AG09309 (cell line): ENCODE measurements around the gene C5orf47.

DNA sequence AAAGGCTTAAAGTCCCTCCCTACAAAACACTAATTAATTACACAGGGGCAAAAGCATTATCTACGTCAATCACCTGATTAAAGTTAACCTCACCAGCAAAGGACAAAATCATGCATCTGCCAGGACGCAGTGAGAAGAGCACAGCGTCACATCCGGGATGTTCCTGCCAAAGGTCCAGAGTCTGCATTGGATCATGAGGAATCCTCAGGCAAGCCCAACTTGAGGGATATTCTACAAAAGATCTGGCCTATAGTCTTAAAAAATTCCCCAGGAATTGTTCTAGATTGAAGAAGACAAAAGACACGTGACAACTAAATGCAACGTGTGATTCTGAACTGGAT lies 15.7 kb downstream of the BOD1 start:
- RRBS, result no CpG with 5 or more reads among the region's 6 CpGs

- RRBS, result no CpG with 5 or more reads among the region's 8 CpGs
These were observed 7.3 kb downstream of the BOD1 start for GRCh38 chr5:173609136-173609600.

- RRBS, result no CpG with 5 or more reads among the region's 13 CpGs
These were observed 11.5 kb upstream of the BOD1 start for GRCh38 chr5:173627850-173628510.

DNA sequence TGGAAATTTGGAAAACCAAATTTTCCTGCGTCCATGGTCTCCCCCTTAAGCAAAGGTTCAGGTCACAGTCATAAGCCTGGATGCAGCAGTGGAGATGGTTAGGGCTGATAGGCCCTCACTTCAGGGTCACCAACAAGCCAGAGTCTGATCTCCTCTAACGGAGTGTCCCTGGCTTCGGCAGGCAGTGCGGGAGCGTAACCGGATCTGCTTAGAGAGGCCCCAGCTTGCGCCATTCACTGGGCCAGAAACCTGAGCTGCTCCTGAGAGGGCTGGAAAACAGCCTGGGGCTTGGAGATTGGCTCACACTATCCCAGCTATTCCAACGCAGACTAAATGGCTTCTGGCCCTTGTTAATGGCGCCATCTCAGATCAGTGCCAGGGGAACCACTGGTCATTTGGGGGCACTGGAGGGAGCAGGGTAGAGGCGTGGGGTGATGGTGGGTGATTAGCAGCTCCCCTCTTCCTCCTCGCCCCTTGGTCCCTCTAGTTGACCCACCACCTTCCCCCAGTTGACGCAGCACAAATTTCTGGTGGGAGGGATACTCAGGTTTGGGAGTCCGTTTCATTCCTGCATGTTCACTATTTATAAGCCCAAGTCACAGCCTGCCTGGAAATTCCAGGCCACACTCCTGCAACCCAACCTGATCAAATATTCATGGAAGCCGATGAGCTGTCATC lies 134.7 kb upstream of the CPEB4 start:
- RRBS, result no CpG with 5 or more reads among the region's 14 CpGs

DNA sequence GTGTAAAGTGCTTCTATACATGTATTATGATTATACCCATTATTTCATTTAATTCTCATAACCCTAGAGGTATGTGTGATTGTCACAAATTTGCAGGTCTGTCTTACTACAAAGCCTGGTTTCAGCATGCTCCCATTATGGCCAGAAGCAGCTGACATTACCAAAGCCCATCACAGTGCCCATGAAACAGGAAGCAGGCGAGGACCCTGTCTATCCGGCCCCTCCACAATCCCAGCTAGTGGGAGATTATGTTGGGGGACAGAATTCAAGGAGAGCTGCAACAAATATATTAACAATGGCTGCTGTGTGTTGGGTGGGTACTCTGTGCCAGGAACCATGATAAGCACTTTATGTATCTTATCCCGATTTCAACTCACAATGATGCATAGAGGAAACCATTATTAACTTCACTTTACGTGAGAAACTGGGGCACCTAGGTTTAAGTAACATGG lies 22.5 kb upstream of the CPEB4 start:
- RRBS, result no CpG with 5 or more reads among the region's 4 CpGs

GRCh38 chr5:173920927-173921827 lies 33.0 kb downstream of the CPEB4 start:
- RRBS, result no CpG with 5 or more reads among the region's 4 CpGs

- RRBS, result 94% methylated on average over 6 of the region's 59 CpGs
These were observed at the start of gene C5orf47 for GRCh38 chr5:173989102-173989728. C5orf47 (plus strand) TSS chr5:173989170.

DNA sequence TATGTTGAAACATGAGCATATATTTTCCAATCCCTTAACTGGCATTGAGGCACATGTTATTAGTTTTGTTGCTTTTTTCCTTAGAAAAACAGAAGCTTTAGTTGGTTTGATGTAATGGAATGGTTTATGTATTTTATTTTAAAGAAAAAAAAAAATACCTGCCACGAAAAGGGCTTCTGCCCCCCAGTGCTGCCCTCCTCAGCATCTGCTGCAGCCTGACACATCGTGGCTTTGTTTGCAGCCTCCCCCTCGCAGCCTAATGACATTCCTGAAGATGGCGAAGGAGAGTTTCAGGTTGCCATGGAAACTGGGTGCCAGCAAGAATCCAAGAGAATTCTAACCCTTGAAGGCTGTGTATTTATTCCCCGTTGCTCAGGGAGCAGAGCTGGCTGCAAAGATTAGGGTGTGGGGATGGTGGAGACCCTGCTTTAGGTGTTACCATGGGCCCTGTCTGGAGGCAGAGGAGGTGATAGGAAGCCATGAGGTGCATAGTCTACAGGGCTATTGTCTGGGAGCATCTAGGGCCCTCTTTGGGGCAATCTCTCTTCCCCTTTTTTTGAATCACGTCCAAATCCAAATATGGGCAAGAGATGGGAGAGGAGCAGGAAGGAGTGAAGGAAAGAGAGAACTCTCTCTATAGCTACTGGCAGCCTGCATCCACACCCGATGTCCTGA lies 126.7 kb downstream of the NSG2 start:
- RRBS, result no CpG with 5 or more reads among the region's 7 CpGs

DNA sequence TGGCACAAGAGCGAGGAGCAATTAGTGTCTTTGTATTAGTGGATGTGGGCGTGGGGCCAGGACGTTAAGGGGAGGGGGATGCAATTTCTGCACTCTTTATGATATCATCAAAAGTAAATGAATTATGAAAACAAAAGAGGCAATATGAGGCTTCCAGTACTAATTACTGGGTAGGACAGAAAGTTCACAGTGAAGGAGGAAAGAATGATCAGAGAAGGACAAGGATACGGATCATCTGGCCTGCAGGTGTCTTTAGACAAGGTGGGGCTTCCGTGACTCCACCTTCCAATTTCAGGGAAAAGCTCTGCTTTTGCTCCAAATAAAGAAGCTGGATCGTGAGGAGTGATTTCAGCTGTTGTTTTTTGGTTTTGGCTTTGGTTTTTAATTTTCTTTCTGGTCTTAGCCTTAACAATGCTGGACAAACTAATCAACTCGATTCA lies 230.7 kb upstream of the MSX2 start:
- RRBS, result no CpG with 5 or more reads among the region's 7 CpGs

DNA sequence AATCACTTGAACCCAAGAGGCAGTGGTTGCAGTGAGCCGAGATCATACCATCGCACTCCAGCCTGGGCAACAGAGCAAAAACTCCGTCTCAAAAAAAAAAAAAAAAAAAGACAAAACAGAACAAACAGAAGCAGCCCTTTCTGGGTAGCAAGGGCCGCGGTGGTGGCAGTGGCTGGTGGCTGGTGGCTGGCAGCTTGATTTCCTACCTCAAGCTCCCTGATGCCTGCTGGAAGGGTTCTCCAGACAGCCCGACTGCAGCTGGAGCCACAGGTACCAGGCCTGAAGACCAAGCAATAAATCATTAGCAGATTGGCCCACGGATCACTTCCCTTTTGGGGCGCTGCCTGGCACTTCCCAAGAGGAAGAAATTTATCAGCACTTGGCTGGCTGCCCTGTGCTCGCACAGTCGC lies 116.0 kb upstream of the MSX2 start:
- RRBS, result no CpG with 5 or more reads among the region's 10 CpGs

- RRBS, result no CpG with 5 or more reads among the region's 8 CpGs
These were observed 88.2 kb upstream of the MSX2 start for GRCh38 chr5:174636122-174636588.

DNA sequence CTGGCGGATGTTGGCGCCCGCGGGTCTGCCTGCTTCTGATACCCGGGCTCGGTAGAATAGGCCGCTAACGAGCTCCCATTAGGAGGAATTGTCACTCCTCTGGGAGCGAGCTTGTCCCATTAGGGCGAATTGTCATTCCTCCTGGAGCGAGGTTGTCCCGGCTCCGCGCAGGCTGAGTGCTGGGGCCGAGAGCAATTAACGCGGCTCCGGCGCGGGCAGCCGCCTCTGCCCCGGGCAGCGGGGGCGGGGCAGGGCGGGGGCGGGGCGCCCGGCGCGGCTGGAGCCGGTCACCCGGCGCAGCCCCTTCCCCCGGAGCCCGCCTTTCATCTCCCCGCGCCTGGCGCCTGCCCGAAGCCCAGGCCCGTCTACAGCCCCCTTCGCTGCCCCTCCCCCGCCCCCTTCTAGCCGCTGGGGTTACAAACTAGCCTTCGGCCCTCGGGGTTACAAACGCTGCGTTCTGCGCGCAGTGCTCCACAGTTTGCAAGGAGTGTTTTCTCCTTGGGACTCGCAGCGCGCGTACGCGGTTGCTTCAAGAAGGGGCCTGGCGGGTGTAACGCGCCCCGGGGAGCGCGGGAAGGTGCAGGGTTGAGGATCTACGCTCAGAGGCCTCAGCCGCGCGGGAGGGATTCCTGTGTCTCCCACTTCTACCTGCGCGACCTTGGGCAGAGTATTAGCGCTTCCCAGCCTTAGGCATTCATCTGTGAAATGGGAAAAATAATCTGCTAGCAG lies 3.4 kb upstream of the MSX2 start:
- RRBS, result 6% methylated on average over 14 of the region's 68 CpGs

- RRBS, result no CpG with 5 or more reads among the region's 20 CpGs
These were observed 833 bp upstream of the MSX2 start for GRCh38 chr5:174723436-174724062.

DNA sequence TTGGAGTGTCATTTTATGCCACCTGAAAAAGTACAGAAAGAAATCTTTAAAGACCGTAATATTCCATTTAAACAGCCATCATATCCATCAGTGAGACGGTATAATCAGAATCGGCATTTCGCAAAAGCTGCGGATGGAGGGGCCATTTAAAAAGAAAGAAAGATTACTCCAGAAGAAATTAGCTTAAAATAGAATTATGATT lies 198.9 kb downstream of the MSX2 start:
- RRBS, result no CpG with 5 or more reads among the region's 5 CpGs

DNA sequence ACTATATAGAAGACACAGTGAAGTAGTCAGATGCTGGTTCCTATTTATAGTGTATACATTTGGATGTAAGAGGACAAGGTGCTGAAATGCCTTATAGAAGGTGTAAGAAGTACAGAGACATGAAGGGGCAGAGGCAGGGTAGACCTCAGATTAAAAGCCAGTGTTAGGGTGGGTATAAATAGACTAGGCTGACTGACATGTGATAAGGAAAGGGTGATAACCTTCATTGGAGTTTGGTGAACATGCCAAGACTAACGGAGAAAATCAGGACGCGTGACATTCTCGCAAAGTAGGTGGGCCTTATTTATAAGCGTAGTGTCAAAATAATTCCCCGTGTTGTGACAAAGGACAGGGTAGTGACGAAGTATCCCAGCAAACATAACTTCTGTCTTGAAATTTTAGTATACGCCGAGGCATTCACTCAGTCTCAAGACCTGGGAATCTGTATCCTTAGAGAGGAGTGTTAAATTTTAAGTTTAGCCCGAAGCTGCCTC lies 59.0 kb upstream of the HRH2 start:
- RRBS, result no CpG with 5 or more reads among the region's 10 CpGs

DNA sequence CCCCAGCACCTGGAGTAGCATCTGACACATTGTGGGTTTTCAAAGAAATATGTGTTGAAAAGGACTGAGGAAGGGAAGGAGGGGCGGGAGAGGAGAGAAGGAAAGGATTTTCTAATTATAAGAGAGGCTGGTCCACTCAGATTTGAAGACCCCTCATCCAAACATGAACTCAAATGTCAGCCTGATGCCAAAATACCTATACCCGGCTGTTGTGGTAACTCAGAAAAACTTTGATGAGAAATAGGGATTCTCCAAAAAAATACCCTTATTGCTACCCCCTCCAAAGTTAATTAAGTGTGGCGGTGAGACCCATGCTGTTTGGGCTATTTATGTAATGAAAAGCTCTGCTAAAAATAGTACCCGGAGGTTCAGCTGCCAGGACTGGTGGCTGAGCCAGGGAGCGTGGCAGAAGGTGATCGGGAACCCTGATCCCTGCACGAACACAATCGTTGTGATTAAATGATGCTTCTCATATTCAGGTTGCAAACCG lies 23.0 kb downstream of the HRH2 start:
- RRBS, result no CpG with 5 or more reads among the region's 9 CpGs

GRCh38 chr5:175861100-175861831 lies 10.1 kb upstream of the CPLX2 start:
- RRBS, result no CpG with 5 or more reads among the region's 9 CpGs

- RRBS, result no CpG with 5 or more reads among the region's 12 CpGs
These were observed 3.4 kb upstream of the CPLX2 start for GRCh38 chr5:175867817-175868612.

DNA sequence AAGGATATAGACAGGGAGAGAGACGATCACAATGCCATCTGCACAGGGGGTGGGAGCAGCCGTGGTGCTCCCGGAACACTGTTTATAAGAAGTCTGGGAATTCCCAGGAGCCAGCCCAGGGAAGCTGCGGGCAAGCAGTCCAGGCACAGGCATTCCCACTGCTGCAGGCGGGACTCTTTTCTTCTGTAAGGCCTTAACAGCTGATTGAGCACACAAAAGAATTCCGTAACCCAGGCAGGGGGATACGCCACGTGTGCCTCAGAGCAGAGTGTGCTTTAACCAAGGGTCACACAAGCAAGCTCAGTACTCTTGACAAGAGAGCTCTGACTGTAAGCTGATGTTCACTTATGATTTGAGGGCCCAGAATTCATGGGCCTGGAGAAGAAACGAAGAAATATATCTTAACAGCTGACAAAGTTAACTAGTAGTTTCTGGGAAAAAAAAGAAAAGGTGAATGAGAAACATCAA lies 86.0 kb upstream of the SIMC1 start:
- RRBS, result no CpG with 5 or more reads among the region's 9 CpGs

DNA sequence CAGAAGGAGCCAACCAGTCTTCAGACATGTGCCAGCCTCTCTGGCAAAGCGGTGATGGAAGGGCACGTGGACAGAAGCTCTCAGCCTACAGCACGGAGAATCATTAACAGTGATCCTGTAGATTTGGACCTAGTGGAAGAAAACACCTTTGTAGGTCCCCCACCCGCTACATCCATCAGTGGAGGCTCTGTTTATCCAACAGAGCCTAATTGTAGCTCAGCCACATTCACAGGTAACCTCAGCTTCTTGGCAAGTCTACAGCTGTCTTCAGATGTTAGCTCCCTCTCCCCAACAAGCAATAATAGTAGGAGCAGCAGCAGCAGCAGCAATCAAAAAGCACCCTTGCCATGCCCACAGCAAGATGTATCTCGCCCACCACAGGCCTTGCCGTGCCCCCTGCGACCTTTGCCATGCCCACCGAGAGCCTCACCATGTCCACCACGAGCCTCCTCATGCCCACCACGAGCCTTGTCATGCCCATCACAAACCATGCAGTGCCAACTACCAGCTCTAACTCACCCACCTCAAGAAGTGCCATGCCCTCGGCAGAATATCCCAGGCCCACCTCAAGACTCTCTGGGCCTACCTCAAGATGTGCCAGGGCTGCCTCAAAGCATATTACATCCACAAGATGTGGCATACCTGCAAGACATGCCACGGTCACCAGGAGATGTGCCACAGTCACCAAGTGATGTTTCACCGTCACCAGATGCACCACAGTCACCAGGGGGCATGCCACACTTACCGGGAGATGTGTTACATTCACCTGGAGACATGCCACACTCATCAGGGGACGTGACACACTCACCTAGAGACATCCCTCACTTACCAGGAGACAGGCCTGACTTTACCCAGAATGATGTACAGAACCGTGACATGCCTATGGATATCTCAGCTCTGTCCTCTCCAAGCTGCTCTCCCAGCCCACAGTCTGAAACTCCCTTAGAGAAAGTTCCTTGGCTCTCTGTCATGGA lies 51.9 kb downstream of the SIMC1 start:
- RRBS, result no CpG with 5 or more reads among the region's 16 CpGs